Bronchial lymph node (tissue), 1 donor: Measurements from ENCODE around the genes SYS1 and SLC2A10.

- PRO-cap: bidirectional peak, plus-strand start at chr20:45363148, minus-strand start at chr20:45362950; bidirectional peak, plus-strand start at chr20:45363550, minus-strand start at chr20:45363429
Measured at GRCh38 chr20:45362677-45363851, at the start of gene SYS1. SYS1 (plus strand) TSS chr20:45363156.

GRCh38 chr20:45407043-45407608 is 963 bp upstream of the DBNDD2 start:
- PRO-cap: bidirectional peak, plus-strand start at chr20:45407421, minus-strand start at chr20:45407275; unidirectional peak, minus-strand start at chr20:45407461

GRCh38 chr20:45449471-45450089 is 20.0 kb upstream of the WFDC2 start:
- PRO-cap: no peak

GRCh38 chr20:45812799-45813502 is 507 bp downstream of the UBE2C start:
- PRO-cap: no peak

GRCh38 chr20:45817418-45818143 is 5.1 kb downstream of the UBE2C start:
- PRO-cap: no peak

DNA sequence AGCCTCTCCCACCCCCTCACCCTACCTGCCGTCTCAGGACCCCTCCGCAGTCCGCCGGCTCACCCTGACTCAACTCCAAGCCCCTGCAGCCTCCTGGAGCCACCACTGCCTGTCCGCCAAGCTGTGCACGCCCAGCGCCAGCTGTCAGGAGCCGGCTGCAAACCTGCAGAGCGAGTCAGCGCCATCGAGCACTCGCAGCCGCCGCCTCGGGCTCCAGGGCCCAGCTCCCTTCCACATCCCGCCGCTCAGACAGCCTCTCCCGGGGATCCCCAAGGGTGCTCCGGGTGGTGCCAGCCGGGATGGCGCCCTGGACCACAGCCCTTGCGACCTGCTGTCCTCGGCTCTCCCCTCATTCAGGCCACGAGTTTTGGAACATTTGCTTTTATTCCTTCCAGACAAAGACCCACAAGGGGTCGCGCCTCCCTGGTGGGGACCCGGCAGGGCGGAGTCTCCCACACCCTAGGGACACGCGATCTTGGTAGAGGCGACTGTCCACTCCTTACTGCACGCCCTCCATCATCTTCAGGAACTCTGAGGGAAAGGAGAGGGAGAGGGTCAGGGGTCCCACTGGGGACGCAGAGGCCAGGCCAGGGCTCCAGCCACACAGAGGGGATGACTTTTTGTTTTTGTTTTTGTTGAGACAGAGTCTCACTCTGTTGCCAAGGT is 4.1 kb downstream of the TNNC2 start:
- PRO-cap: no peak

- PRO-cap: bidirectional peak, plus-strand start at chr20:45924776, minus-strand start at chr20:45924650
Measured at GRCh38 chr20:45924355-45924977, 10.0 kb upstream of the PCIF1 start.

GRCh38 chr20:45946056-45946908 is 11.8 kb downstream of the PCIF1 start:
- PRO-cap: no peak

GRCh38 chr20:45993313-45993908 is 15.3 kb upstream of the MMP9 start:
- PRO-cap: no peak

DNA sequence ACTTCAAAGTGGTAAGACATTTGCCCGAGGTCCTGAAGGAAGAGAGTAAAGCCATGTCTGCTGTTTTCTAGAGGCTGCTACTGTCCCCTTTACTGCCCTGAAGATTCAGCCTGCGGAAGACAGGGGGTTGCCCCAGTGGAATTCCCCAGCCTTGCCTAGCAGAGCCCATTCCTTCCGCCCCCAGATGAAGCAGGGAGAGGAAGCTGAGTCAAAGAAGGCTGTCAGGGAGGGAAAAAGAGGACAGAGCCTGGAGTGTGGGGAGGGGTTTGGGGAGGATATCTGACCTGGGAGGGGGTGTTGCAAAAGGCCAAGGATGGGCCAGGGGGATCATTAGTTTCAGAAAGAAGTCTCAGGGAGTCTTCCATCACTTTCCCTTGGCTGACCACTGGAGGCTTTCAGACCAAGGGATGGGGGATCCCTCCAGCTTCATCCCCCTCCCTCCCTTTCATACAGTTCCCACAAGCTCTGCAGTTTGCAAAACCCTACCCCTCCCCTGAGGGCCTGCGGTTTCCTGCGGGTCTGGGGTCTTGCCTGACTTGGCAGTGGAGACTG is 465 bp upstream of the MMP9 start:
- PRO-cap: no peak

GRCh38 chr20:46021309-46022423 is 7.3 kb upstream of the SLC12A5 start:
- PRO-cap: no peak

DNA sequence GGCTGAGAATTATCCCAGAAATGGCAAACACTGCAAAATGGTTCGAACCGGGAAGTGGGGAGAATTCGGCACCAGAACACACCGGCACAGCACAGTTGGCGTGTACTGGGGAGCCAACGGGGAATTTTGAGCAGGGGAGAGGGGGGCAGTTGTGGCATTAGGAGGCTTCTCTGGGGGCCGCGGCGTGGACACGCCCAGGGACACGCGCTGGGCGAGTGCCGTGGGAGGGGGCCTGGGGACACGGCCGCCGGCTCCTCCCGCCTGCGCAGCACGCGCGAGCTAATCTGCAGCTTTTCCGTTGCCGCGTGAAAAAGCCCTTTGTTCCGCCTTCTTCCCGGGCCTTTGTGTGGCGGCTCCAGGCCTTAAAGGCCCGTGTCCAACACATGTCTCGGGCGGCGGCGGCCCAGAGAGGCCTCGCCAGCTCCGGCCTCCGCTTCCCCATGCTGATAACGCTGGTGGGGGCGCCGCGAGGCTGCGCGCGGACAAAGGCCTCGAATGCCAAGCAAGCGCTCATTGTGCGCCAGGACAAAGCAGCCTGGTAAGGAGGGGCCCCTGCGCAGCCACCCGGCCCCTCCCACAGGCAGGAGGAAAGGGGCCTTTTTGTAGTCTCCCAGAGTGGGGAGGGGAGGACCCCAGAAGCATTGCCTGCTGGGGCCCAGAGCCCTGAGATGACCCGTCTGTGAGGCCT is 82.7 kb downstream of the CD40 start:
- PRO-cap: no peak

- PRO-cap: unidirectional peak, plus-strand start at chr20:46305689
Measured at GRCh38 chr20:46305381-46306182, 2.7 kb downstream of the CDH22 start.

DNA sequence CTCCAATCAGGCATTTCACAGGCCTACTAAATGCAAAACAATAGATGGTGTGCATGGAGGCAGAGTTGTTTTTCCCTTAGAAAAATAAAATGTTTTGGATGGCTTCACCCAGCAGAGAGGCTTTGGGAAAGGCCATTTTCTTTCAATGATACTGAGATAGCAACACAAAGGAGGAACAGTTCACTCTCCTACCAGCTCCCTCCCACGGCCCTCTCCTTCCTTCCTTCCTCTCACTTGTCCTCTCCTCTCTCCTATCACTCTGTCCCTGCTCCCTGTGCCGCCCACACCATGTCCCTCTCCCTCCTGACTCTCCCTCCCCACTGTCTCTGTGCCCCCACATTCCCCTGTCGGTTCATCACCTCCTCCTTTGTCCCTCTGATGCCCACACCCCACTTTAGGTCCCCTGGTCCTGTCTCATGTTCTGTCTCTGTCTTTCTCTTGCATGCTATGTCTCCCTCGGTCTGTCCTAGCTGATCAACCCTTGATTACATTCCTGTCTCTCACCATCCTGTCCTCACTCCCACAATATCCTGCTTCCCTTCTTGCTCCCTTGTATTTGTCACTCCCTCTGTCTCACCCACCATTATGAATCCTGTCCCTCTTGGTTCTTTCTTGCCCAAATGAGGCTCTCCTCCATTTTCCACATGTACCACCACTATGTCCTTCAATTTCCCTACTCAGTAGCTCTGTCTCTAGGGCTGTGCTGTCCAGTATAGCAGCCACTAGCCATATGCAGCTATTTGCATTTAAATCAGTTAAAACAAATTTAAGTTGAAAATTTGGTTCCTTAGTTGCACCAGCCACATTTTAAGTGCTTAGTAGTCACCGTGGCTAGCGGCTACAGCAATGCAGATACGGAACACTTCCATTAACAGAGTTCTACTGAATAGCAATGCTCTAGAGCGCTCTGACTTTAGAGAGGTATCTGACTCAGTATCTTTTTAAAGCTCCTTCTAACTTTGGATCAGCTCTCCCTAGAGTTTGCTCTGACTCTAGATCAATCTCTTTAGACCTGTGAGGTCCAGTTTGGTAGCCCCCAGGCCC is 12.2 kb upstream of the SLC35C2 start:
- PRO-cap: no peak

DNA sequence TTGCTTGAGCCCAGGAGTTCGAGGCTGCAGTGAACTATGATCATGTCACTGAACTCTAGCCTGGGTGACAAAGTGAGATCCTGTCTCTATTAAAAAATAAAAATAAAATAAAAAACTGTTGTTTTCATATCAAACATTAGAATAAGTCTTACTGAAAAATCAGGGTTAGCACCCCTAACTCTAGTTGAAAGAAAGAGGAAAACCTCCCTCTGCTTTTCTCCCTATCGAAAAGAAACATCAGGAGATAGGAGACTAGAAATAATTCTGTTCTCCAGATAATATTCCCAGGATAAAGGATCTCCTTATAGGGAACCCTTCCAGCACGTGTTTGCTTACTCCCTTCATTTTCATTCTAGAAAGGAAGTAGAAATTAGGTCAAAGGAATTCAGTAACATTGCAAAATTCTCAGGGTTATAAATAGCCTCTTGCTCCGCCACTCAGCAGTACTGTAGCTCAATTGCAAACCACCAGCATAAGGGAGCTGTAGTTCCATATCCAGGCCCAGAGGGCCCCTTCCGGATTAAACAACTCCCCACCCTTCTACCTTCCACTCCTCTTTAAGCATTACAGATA is 6.3 kb downstream of the ELMO2 start:
- PRO-cap: unidirectional peak, plus-strand start at position 443 of the sequence; unidirectional peak, plus-strand start at position 462 of the sequence

DNA sequence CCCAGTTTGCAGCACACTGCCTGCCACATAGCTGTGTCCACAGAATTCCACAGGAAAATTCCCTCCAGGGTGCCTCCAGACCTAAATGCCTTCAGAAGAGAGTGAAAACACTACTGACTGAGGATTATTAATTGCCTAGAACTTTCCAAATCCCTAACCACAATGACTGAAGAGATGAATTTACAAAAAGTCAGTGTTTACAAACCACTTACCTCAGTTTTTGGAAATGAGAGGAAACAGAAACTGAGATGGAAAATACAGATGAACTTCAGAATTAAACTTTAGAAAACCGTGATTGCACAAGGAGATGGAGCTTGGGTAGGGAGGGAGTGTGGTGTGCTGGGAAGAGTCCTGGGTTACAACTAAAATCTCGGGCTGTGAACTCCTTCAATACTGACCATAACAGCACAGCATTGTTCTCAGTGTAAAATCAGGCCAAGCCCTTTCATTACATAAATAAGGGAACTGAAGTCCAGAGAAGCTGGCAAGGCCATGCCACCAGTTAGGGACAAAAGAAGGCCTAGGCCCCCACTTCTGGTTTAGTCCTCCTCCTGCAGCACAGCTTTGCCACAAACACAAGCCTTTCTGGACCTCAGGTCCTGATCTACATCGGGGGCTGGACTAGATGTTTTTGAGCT is 4.0 kb downstream of the ELMO2 start:
- PRO-cap: unidirectional peak, plus-strand start at position 284 of the sequence

DNA sequence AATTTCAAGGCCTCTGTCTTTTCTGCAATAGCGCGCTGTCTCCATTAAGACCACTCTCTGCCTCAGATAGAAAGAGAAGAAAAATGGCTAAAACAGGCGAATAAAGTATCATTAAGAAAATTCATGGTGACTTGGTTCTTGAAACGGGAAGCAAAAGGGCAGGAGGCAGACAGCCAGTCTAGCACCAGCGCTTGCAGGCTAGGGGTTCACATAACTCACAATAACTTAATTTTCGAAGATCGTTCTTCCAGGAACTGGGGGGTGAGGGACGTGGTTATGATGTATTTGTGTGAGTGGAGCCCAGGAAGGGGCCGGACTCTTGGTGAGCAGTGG is 4.3 kb upstream of the ELMO2 start:
- PRO-cap: no peak

DNA sequence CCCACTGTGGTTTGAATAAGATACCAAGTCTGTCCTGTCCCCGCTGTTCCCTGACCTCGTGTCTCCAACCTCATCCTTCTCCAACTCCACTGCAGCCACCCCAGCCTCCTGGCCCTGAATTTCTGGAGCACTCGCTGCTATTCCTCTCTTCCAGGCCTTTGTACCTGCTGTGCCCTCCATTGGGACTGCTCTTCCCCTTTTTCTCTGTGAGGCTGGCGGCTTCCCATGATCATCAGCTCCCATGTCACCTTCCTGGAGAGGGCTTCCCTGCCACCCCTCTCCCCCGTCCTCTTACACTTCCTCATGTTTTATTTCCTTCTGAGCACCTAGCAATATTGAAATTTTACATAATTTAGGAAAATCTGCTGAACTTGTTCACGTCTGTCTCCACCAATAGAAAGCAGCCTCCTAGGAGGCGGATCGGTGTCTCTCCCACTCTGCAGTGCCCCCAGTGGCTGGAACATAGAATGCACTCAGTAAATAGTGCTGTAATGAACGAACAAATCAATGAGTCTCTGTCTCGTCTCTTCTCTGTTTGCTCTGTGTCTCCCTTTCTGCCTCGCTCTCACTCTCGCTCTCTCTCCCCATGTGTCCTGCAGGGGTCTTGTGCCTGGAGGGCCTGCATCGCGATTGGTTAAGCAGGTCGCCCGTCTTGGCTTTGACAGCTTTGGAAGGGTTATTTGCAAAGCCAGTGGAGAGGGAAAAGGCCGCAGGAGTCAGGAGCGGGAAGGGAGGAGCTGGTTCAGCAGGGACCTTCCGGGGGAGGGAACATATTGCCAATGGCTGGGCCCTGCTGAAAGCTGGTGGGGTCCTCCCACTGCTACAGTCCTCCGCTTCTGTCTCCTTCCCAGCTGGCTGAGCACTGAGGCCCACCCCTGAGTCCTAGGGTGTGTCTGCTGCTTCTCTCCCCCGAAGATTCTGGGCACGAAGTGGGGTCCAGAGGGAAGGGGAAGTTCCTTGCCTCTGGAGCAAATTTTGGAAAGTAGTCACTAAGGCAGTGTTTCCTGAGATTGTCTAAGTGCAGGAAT is 12.1 kb upstream of the OCSTAMP start:
- PRO-cap: unidirectional peak, minus-strand start at position 293 of the sequence

DNA sequence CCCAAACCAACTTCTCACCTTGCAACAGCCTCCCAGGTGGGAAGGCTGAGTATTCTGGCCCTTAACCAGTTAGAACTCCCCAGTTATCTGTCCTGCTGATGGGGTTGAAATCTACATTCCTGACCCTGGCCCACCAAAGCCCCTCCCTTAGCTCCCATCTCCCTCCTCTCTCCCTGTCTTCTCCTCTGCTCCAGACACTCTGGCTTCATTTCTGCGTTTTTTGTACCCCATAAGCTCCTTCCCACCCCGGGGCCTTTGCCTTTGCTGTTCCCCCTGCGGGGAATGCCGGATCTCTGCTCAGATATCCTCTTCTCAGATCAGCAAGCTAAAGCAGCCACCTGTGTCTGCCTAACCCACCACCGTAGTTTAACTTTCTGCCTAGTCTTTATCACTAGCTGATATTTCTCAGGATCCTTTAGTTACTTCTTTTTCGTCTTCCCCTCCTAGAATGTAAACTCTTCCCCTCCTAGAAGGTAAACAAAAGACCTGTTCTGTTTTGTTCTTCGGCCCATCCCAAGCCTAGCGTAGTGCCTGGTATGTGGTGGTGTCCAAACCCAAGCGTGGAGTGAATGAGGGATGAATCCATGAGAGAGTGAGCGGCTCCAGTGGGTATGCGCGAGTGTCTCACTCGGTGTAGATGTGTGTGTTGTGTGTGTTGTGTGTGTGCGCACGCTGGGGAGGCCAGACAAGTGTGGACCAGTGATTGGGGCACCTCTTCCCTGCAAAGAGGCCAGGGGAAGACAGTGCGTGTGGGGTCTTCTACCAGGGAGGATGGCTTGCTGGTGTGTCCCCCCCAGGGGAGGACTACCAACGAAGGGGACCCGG is 615 bp upstream of the SLC2A10 start:
- PRO-cap: no peak

GRCh38 chr20:46709447-46710422 is at the start of gene SLC2A10:
SLC2A10 (plus strand) TSS chr20:46709649.
- PRO-cap: bidirectional peak, plus-strand start at chr20:46709659, minus-strand start at chr20:46709570; bidirectional peak, plus-strand start at chr20:46709893, minus-strand start at chr20:46709738